ENCODE data around the gene THUMPD1.

DNA sequence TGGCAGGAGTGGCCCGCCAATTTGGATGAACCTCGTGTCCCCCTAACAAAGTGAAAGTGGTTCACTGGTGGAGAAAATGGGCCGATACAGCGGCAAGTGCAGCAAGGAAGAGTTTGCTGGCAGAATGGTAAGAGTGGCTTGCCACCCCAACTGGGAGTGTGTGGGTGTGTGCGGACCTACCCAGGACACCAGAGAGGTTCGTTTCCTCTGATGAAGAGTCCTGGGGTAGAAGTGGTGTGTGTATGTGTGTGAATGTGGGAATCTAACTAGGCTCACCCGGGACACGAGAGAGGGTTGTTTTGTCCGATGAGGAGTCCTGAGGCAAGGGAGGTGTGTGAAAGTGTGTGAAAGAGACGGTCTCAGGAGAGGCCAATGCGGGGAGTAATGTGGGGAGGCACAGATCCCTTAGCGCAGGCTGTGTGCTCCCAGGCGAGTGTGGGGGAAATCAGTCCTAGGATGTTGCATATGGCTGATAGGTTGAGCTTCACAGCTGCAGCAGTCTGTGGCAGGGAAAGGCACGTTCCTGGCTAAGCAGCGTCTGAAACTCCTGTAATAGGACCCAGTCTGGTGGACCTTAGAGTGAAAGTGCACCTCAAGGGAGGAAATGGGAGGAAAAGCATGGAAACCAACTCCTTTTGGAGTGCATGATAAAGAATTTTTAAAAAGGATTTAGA, 22.4 kb downstream of the ACSM1 start:
- PRO-cap = no peak
- RAMPAGE, long total RNA, 2 experiments = no peak in any of the 2 experiments

DNA sequence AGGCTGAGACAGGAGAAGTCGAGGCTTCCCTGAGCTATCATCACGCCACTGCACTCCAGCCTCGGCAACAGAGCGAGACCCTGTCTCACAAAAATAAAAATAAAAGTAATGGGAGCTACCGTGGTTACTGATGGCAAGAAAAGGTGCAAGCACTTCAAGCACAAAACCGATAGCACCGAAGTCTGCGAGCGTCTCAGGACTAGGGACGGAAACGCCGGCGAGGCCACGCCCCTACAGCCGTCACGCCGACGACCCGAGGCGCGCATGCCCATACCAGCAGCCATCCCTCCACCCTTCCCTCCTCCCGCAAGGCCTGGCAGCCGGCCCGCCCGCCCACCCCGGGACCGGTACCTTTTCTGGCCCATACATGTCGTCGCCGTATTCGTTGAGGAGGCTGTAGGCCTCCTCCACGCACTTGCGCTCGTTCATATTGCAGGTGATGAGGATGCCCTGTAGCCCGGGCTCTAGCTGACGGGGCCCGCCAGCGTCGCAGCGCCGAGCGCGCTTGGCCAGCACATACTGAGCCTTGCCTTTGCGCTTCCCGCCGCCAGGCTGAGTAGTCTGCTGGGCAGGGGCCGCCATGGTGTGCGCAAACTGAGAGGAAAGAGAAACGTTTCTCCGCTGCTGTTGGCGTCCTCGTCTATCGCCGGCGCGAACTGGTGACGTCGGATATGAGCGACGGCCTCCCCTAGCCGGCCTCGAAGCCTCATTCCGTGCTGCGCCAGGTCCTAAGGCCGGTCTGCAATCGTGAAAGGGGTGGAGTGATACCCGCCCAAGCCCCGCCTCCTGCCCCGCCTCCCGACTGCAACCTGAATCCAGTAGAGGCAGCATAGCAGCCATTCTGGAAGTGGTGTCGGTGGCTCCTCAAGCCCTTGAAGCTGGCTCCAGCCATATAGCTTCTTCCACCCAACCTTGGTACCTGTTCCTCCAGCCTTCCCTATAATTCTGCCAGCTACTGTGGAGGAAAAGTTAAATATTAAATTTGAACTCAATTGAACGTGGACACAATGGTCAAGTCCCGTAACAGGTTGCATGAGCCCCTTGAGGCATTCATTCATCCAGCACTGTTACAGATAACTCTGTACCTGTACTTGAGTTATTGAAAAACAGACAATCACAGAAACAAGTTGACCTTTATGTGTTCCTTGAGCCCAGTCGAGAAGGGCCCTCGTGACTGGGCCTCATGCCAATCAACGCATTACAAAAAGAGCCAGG, at the start of gene THUMPD1:
Gene THUMPD1, minus strand, starts transcription at position 661 of the 1,215 bp plus-strand sequence.
- PRO-cap = bidirectional peak, plus-strand start at position 271 of the sequence, minus-strand start at position 195 of the sequence; bidirectional peak, plus-strand start at position 839 of the sequence, minus-strand start at position 642 of the sequence
- RAMPAGE, long total RNA, 2 experiments = start-site peak on the minus strand in 2 of 2 experiments, centred at positions 631 to 638 of the sequence, 59 to 289 reads per replicate

- PRO-cap = no peak
- RAMPAGE, long total RNA, 2 experiments = no peak in any of the 2 experiments
These were observed 43.3 kb downstream of the DCUN1D3 start for GRCh38 chr16:20856713-20857497.

GRCh38 chr16:21033506-21034168, 117.0 kb downstream of the DNAH3 start:
- PRO-cap = no peak
- RAMPAGE, long total RNA, 2 experiments = no peak in any of the 2 experiments

- PRO-cap = bidirectional peak, plus-strand start at chr16:21300849, minus-strand start at chr16:21300732
- RAMPAGE, long total RNA, 2 experiments = no peak in any of the 2 experiments
These were observed 22.4 kb upstream of the CRYM start for GRCh38 chr16:21300228-21301213.

- PRO-cap = no peak
- RAMPAGE, long total RNA, 2 experiments = no peak in any of the 2 experiments
These were observed 115.2 kb upstream of the METTL9 start for GRCh38 chr16:21484224-21484556.

GRCh38 chr16:21501310-21501513, 98.2 kb upstream of the METTL9 start:
- PRO-cap = no peak
- RAMPAGE, long total RNA, 2 experiments = no peak in any of the 2 experiments

- PRO-cap = unidirectional peak, plus-strand start at chr16:21501809; unidirectional peak, plus-strand start at chr16:21501888; bidirectional peak, plus-strand start at chr16:21502438, minus-strand start at chr16:21502274
- RAMPAGE, long total RNA, 2 experiments = start-site peak on the minus strand in 1 of 2 experiments, at chr16:21502218-21502256 at its widest, 84 reads per replicate
These were observed 97.6 kb upstream of the METTL9 start for GRCh38 chr16:21501514-21502538.

GRCh38 chr16:21598228-21598929, 998 bp upstream of the METTL9 start:
- PRO-cap = no peak
- RAMPAGE, long total RNA, 2 experiments = no peak in any of the 2 experiments

GRCh38 chr16:21598935-21599274, 472 bp upstream of the METTL9 start:
- PRO-cap = no peak
- RAMPAGE, long total RNA, 2 experiments = no peak in any of the 2 experiments

DNA sequence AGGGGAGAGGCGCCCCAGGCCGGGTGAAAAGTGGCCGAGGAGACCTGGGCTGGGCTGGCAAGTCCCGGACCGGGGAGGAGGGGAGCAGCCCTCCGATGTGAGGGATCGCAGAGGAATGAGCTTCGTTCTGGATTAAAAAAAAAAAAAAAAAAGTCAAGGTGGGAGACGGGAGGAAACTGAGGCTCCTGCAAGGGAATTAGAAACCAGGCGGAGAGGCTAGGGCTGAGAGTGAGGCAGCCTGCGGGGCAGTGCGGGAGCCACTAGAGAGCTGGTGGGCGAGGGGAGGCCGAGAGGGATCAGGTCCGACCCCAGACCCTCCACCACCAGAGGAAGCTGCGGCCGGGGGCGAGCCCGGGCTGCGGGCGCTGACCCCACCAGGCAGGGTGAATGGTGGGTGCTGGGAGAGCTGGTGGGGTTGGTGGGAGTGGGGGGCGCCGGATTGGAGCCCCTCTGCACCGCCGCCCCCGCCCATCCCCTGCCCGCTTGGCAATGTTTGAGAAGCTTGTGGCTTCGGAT, 759 bp downstream of the MOSMO start:
- PRO-cap = no peak
- RAMPAGE, long total RNA, 2 experiments = no peak in any of the 2 experiments

- PRO-cap = no peak
- RAMPAGE, long total RNA, 2 experiments = no peak in any of the 2 experiments
These were observed 37.9 kb downstream of the MOSMO start for GRCh38 chr16:22045691-22046298.

GRCh38 chr16:22192727-22193103, 13.4 kb upstream of the EEF2K start:
- PRO-cap = no peak
- RAMPAGE, long total RNA, 2 experiments = no peak in any of the 2 experiments

GRCh38 chr16:22194688-22195111, 11.4 kb upstream of the EEF2K start:
- PRO-cap = no peak
- RAMPAGE, long total RNA, 2 experiments = no peak in any of the 2 experiments

GRCh38 chr16:22224968-22225961, 19.2 kb downstream of the EEF2K start:
- PRO-cap = no peak
- RAMPAGE, long total RNA, 2 experiments = no peak in any of the 2 experiments

DNA sequence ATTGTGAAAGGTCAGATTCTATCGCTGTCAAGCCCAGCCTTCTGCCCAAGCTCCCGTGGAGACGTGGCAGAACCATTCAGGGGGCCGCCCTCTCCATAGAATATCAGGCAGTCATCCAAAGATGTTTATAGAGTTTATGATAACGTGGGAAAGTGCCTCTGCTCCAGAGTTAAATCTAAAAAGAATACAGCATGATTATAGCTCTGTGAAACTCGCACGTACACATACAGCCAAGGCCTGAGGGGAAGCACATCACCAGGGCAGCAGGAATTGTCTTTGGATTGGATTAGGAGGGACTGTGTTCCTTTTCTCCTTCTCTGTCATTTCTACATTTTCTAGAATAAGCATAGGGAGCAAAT, 26.9 kb downstream of the EEF2K start:
- PRO-cap = no peak
- RAMPAGE, long total RNA, 2 experiments = no peak in any of the 2 experiments

DNA sequence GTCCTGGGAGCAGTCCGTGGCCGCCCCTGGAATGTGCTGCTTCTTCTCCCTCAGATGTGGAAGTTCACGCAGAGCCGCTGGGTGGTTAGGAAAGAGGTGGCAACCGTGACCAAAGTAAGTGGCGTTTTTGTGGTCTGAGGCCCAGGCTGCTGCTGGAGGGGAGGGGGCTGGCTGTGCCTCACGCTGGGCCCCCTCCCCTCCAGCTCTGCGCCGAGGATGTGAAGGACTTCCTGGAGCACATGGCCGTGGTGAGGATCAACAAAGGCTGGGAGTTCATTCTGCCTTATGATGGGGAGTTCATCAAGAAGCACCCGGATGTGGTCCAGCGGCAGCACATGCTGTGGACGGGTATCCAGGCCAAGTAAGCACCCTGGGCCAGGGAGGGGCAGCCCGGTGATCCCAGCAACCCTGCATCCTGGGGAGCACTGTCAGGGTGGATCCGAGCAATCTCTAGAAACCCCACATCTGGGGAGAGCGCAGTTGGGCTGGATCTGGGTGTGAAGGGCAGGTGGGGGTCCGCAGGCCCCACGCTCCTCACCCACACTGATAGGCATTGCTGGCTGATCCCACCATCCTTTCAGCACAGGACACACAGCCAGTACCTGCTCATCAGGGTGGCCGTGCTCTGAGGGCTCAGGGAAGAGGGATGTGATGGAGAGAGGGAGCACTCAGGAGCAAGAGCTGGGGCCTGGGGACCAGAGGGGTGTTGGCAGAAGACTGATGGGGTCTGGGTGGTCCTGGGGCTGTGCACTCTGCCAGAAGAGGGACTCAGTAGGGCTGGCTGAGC, 27.3 kb downstream of the POLR3E start:
- PRO-cap = no peak
- RAMPAGE, long total RNA, 2 experiments = no peak in any of the 2 experiments

GRCh38 chr16:22373633-22374224, 690 bp downstream of the CDR2 start:
- PRO-cap = bidirectional peak, plus-strand start at chr16:22374065, minus-strand start at chr16:22374026
- RAMPAGE, long total RNA, 2 experiments = no peak in any of the 2 experiments

DNA sequence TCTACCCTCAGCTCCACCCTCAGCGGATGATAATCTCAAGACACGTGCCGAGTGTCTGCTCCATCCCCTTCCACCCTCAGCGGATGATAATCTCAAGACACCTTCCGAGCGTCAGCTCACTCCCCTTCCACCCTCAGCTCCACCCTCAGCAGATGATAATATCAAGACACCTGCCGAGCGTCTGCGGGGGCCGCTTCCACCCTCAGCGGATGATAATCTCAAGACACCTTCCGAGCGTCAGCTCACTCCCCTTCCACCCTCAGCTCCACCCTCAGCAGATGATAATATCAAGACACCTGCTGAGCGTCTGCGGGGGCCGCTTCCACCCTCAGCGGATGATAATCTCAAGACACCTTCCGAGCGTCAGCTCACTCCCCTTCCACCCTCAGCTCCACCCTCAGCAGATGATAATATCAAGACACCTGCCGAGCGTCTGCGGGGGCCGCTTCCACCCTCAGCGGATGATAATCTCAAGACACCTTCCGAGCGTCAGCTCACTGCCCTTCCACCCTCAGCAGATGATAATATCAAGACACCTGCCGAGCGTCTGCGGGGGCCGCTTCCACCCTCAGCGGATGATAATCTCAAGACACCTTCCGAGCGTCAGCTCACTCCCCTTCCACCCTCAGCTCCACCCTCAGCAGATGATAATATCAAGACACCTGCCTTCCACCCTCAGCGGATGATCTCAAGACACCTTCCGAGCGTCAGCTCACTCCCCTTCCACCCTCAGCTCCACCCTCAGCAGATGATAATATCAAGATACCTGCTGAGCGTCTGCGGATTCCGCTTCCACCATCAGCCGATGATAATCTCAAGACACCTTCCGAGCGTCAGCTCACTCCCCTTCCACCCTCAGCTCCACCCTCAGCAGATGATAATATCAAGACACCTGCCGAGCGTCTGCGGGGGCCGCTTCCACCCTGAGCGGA, 23.6 kb downstream of the NPIPB5 start:
- PRO-cap = no peak
- RAMPAGE, long total RNA, 2 experiments = no peak in any of the 2 experiments

DNA sequence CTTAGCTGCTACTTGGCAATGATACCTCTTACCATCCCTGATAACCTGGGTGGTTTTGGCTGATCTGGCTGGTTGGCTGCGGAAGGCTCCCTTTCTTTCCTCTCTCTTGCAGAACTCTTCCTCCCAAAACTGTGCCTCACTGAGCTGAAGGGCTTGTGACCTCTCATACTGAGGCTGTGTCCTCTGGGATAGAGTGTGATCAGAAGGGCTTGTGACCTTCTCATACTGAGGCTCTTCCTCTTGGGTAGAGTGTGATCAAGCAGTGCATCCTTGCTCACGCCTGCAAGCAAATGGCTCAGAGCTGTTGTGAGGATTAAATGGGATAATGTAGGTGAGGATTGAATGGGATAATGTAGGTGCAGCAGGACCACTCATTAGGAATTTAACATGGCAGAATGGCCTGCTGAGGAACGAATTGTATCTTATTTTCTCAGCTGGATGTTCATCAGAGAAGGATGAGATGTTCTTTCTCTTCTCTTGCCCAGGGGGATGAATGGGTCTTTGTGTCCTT, 130.2 kb upstream of the HS3ST2 start:
- PRO-cap = no peak
- RAMPAGE, long total RNA, 2 experiments = no peak in any of the 2 experiments